ENCODE data around the genes PLK2 and RAB3C.

GRCh38 chr5:58459351-58459659 lies 581 bp downstream of the PLK2 start:
- PRO-cap = no peak
- RAMPAGE, long total RNA, 4 experiments = no peak in any of the 4 experiments

DNA sequence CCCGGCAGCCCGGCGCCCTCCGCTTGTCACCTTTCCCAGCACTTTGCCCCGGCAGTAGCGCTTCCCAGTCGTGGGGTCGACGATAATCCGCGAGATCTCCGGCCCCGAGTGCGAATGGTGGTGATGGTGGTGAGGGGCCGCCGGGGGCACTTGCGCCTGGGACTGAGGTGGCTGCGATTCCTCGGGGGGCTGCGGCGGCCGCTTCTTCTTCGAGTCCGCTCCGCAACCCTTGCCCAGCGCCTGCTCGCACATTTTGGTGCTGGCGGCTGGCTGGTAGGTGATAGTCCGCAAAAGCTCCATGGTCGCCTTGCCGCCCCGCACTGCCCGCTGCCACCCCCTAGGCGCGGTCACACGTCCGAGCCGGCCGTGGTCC lies 240 bp downstream of the PLK2 start:
- PRO-cap = no peak
- RAMPAGE, long total RNA, 4 experiments = no peak in any of the 4 experiments

GRCh38 chr5:58460033-58460117 lies at the start of gene PLK2:
TSS of gene PLK2 (minus strand) at chr5:58460086.
- PRO-cap = bidirectional peak, plus-strand start at chr5:58460192, minus-strand start at chr5:58460082
- RAMPAGE, long total RNA, 4 experiments = start-site peak on the minus strand in 3 of 4 experiments, at chr5:58460082-58460090 at its widest, 51 to 211 reads per replicate

DNA sequence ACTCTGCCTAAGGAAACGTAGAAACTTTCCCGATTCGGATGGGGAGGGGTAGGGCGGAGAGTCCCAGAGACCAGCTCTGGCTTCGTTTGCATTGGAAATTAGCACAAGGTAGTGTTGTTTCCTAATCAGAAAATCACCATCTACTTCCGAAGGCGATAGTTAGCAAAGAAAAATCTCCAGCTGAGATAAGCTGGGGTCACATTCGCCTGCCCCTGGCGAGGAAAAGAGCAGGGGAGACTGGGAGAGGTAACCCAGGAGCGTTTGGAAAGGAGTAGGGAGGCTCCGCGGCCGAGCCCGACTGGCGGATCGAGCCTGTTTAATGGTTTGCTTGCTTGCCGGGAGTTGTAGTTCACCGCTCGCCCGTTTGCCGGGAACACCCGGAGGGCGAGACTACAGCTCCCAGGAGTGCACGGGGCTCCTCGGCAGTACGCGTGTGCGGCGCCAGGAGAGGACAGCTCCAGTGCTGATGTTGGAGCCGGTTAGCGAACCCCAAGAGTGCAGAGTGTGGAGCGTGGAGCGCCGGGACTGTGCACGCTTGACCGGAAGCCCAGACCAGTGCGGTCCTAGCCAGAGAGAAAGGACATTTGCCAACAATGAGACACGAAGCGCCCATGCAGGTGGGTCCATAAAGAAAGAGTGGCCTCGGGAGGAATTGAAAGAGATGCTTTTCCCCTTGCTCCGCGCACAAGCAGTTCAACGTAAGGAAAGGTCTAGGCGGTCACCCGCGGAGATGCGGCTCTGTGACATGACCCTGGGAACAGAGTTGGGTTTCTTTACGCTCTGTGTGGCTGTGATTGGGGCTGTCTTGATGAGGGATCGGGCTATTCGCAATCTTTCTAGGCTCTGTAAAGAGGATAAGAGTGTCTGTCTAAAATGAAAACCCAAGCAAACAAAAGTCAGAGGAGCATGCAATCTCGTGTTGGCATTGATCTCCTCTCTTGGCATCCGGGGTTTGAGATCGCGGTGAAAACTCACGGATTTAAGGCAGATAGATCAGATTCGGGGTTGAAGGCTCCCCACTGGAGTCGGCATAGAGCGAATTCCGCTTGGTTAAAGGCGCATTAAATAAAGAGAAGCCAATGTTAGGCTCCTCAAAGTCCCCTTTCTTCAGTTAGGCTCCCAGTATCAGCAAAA lies at the start of gene RAB3C:
Gene RAB3C, plus strand, starts transcription at position 460 of the 1,134 bp plus-strand sequence.
- PRO-cap = bidirectional peak, plus-strand start at position 500 of the sequence, minus-strand start at position 263 of the sequence
- RAMPAGE, long total RNA, 4 experiments = start-site peak on the plus strand in 2 of 4 experiments, centred at positions 491 to 502 of the sequence, 11 to 16 reads per replicate

GRCh38 chr5:58936786-58937870 lies 354.3 kb downstream of the RAB3C start:
- PRO-cap = no peak
- RAMPAGE, long total RNA, 4 experiments = no peak in any of the 4 experiments

DNA sequence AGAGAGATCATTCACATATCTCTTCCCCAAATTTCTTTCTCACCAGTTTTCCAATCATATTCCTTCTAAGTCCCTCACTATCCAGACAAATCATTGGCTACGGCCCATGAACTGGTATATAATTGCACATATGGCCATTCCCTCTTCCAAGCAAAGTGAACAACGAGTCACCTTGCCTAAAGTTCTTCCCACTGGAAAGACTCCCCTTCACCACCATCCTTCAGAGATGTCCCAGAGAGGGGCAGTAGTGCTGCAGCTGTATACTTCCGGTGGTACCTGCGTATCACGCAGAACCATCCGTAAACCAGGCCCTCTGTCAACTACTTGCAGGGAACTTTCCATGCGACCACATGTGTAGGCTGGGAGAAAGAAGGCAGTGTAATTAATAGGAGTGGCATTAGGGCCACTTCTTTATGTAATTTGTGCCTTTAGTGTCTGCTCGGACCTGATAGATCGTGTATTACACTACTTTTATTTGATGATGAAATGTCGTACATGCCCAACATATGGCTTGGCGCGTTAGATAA lies 400.1 kb downstream of the RAB3C start:
- PRO-cap = no peak
- RAMPAGE, long total RNA, 4 experiments = start-site peak on the minus strand in 1 of 4 experiments, centred at position 92 of the sequence, 6 reads per replicate

- PRO-cap = bidirectional peak, plus-strand start at chr5:59036493, minus-strand start at chr5:59036502
- RAMPAGE, long total RNA, 4 experiments = no peak in any of the 4 experiments
Measured at GRCh38 chr5:59036163-59036807, 453.4 kb downstream of the RAB3C start.

- PRO-cap = no peak
- RAMPAGE, long total RNA, 4 experiments = no peak in any of the 4 experiments
Measured at GRCh38 chr5:59124822-59125842, 542.3 kb downstream of the RAB3C start.

DNA sequence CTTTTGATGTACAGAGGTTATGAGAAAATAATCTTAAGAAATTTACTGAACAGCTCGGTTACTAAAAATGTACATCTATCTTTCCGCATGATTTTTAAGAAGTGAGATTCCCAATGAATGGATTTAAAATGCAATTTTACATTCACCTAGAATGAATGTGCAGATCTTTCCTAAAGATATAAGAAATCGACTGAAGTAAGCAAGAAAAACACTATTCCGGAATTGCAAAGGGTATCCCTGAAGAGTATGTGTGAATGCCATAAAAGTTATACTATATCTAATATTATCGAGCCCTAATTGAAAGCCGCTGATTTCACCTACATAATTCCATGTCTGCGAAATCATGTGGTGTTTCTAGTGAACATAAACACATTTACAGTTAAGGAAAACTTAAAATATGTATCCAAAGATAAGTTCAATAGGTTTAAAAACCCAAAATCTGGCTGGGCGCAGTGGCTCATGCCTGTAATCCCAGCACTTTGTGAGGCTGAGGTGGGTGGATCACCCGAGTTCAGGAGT lies 562.6 kb downstream of the RAB3C start:
- PRO-cap = no peak
- RAMPAGE, long total RNA, 4 experiments = no peak in any of the 4 experiments

DNA sequence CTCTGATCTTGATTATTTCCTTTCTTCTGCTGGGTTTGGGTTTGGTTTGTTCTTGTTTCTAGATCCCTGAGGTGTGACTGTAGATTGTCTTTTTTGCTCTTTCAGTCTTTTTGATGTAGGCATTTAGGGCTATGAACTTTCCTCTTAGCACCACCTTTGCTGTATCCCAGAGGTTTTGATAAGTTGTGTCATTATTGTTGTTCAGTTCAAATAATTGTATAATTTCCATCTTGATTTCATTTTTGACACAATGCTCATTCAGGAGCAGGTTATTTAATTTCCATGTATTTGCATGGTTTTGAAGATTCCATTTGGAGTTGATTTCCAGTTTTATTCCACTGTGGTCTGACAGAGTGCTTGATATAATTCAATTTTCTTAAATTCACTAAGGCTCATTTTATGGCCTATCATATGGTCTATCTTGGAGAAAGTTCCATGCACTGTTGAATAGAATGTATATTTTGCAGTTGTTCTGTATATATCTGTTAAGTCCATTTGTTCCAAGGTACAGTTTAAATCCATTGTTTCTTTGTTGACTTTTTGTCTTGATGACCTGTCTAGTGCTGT lies 588.0 kb downstream of the PDE4D start:
- PRO-cap = no peak
- RAMPAGE, long total RNA, 4 experiments = no peak in any of the 4 experiments

- PRO-cap = no peak
- RAMPAGE, long total RNA, 4 experiments = start-site peak on the minus strand in 1 of 4 experiments, at chr5:59317760-59317927 at its widest, 7 reads per replicate
Measured at GRCh38 chr5:59317272-59318028, 576.1 kb downstream of the PDE4D start.

DNA sequence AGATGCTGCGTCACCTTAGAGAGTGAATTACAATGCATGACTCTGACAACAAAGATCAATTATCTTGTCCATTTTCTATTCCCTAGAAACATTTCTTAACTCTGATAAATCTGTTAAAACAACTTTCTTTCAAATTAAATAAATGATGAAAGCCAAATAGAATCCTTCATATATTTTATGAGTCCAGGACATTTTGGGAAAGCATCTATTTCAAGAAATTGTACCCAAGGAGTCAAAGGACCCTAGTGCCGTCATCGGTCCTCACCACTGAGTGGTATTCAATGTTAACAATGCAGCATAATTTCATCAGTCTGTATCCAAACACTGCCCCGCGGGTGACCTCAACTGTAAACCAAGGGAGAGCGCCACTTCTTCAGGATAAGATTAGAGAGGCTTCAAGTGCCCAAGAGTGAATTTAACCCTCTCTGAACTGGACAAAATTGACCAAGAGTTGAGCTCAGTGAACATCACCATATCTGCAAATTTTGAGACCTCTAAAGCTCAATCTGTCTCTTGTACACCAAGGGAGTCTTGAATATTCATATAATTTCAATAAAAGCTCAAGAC lies 535.9 kb downstream of the PDE4D start:
- PRO-cap = no peak
- RAMPAGE, long total RNA, 4 experiments = no peak in any of the 4 experiments

DNA sequence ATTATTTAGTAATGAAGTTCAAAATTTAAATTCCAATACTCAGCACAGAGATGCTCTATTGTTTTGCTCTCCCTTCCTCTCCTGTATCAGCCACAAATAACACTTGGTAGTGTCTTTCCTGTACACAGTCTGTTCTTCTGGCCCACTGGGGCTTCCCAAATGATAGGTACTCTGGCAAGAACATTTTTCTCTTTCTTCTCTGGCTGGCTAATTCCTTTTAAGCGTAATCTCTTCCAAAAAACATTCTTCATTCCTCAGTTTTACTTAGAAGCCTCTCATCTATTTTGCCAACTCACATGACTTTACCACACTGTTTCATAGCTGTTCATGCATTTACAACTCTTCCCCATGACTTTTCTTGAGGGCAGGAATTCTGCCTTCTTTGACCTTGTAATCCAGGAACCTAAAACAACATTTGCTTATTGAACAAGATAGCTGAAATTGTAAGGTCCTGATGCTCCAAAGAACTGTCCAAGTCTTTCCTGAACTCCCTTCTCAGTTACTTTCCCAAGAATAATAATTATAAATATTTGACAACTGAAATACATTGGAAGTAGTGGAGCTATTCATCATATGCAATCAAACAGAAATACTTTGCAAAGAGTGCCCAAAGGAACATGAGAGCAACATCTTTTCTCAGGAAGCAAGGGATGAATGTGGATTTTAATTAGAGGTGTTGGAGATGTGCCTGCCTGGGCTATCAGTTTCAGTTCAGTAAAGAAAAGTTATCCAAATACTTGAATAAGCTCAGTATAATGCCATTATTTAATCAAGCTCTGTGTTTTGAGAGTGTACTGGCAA lies 458.0 kb downstream of the PDE4D start:
- PRO-cap = no peak
- RAMPAGE, long total RNA, 4 experiments = start-site peak on the minus strand in 1 of 4 experiments, centred at position 371 of the sequence, 41 reads per replicate

GRCh38 chr5:59538796-59539304 lies 354.7 kb downstream of the PDE4D start:
- PRO-cap = no peak
- RAMPAGE, long total RNA, 4 experiments = start-site peak on the minus strand in 1 of 4 experiments, at chr5:59538906-59539048 at its widest, 23 reads per replicate

DNA sequence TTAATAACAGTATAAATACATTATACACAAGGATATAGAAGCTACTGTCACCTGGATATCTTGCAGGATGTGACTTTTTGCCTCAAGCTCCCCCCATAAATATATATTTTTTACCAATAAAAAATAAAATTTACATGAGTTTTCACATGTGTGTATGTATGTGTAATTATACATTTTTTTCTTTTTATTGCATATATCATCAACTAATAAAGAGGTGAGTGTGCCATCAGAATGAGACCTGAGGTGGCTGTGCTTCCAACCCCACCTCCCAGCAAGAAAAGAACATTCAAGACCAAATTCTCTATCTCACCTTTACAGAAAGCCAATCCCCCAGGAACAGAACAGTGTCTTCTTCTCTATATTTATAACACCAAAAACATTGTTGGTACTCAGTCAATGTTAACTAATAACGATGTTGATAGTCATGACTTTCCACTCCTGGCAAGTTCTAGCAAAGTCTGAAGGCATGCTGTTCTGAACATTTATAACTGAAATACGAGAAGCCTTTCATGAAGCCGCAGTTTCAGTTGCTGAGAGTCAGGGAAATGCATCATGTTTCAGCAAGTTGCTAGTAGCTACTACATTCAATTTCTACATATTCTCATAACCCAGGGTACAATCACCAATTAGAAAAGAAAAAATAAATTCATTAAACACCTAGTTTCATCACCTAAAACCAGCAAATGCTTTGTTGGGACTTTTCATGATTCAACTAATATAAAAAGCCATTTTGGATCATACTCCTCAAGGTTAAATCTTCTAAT lies 301.5 kb downstream of the PDE4D start:
- PRO-cap = no peak
- RAMPAGE, long total RNA, 4 experiments = start-site peak on the minus strand in 1 of 4 experiments, centred at position 517 of the sequence, 5 reads per replicate

DNA sequence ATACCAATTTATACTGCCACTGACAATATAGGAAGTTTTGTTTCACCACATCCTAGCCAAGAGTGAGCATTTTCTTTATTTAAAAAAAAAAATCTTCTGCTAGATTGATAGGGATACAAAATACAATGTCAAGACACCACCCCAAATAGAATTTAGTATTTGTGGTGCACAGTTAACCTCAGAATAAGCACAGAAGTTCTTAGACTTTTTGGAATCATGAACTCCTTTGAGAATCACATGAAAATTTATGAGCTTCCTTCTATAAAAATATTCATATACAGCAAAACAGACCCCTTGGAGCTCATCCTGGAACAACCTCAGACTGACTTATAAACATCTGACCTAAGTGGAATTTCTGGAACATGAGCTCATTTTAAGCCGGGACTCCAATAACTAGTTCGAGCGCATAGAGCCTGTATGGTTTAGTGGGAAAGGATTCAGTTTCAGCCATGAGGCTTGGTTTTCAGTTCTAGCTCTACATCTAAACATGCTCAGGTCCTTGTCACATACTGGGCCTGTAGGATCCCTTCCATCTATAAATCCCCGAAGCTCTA lies 192.3 kb downstream of the DEPDC1B start:
- PRO-cap = no peak
- RAMPAGE, long total RNA, 4 experiments = no peak in any of the 4 experiments

DNA sequence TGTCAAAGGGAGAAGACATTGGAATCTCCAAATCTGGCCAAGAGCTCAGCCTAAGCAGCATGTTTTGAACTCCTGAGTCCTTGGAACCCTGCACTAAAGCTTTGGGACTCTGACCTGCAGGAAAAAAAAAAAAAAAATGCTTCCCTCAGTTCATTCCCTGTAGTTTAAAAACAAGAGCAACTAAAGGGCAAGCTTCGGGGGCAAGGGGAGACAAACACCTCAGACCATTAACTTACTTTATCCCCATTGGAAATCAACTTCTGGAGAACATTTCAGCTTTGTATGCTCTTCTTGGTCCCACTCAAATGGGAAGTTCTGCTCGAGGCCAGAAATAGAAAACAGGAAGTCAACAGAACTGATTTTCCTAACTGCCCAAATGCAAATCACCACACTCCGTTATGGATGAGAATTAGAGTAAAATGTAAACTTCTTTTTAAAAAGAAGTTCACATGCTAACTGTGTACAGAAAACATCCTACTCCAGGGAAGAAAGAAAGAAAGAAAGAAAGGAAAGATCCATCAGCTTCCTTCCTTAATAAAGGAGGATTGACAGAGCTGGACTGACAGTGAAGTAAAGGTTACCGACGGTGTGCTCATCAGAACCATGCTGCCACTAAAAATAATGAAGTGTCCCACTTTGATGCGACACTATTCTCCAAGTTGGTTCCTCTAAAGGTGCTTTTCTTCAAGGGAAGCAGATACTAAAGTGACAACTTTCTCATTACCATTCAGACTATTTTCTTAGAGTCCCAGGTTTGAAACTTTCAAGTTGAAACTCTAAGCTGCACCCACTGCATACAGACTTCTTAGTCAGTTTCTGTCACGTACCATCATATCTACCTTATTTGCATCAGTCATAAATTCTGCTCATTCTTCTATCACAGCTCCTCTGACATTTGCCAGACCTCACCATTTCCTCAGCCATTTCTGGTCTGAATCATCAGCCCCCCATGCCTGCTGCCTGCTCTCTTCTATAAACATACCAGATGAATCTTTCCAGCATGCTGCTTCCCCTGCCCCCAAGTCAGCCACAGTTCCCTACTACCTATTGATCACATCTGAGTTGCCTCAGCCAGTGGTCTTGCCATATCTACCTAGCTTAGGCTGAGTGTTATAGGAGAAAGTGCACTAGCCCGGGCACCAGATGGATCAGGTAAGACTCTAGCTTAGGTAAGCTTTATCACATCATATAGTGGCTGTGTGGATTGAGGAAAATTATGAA lies 177.7 kb downstream of the DEPDC1B start:
- PRO-cap = no peak
- RAMPAGE, long total RNA, 4 experiments = no peak in any of the 4 experiments

GRCh38 chr5:60540841-60541612 lies 158.9 kb downstream of the DEPDC1B start:
- PRO-cap = no peak
- RAMPAGE, long total RNA, 4 experiments = no peak in any of the 4 experiments

DNA sequence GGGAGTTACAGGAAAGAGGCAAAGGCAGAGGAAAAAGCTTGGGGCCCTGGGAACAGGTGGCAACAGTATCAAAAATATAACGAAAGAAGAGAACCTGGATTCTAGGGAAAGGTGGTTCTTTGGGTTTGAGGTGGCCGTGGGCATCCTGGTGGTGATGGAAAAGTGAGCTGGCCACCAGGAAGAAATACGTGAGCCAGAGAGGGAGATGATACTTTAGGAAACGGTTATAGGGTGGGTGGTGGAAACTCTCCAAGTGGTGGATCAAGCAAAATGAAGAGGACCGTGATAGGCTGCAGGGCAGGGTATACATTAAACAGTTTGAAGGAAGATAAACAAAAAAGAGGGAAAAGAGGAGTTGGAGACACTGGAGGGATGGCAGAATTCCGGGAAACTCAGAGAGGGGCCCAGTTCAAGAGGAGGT lies 2.7 kb upstream of the ZSWIM6 start:
- PRO-cap = no peak
- RAMPAGE, long total RNA, 4 experiments = no peak in any of the 4 experiments

- PRO-cap = no peak
- RAMPAGE, long total RNA, 4 experiments = start-site peak on the plus strand in 1 of 4 experiments, at chr5:61429112-61430068 at its widest, 21 to 37 reads per replicate
Measured at GRCh38 chr5:61429158-61430120, 97.4 kb downstream of the ZSWIM6 start.